ENCODE data around the genes INSYN1 and CLK3.

GRCh38 chr15:72541308-72541857 lies 67.3 kb downstream of the ARIH1 start:
- PRO-cap, 2 experiments = no peak in any of the 2 experiments

- PRO-cap, 2 experiments = no peak in any of the 2 experiments
Measured at GRCh38 chr15:73010716-73011069, 41.6 kb upstream of the NEO1 start.

DNA sequence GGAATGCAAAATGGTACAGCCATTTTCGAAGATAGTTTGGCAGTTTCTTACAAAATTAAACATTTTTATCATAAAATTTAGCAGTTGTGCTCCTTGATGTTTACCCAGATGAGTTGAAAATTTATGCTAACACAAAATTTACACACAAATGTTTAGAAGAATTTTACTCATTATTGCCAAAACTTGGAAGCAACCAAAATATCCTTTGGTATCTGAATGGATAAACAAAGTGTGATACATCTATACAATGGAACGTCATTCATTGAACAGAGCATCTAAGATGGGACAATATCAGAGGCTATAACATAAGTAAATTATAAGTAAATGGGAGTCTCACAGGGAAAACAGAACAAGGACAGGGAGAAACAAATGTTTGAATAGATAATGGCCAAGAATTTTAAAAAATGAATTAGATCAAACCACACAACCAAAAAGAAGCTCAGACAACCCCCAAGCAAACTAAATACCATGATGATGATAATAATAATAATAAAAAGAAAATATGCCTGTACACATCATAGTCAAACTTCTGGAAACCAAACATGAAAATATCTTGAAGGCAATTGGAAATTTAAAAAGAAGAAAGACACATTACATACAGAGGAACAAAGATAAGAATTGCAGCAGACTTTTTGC lies 133.4 kb downstream of the NEO1 start:
- PRO-cap, 2 experiments = no peak in any of the 2 experiments

GRCh38 chr15:73753051-73753603 lies at the start of gene INSYN1:
Gene INSYN1, minus strand, starts transcription at chr15:73753351.
- PRO-cap, 2 experiments = peak in 2 of 2 experiments; most common minus-strand start chr15:73753267 (in 2)

GRCh38 chr15:73809715-73810208 lies 56.6 kb upstream of the INSYN1 start:
- PRO-cap, 2 experiments = no peak in any of the 2 experiments

- PRO-cap, 2 experiments = peak in 2 of 2 experiments; most common minus-strand start chr15:73927940 (in 2)
Measured at GRCh38 chr15:73927475-73928607, 1.6 kb downstream of the LOXL1 start.

- PRO-cap, 2 experiments = no peak in any of the 2 experiments
Measured at GRCh38 chr15:73928800-73929175, 2.5 kb downstream of the LOXL1 start.

- PRO-cap, 2 experiments = no peak in any of the 2 experiments
Measured at GRCh38 chr15:74228753-74229056, 7.4 kb upstream of the CCDC33 start.

DNA sequence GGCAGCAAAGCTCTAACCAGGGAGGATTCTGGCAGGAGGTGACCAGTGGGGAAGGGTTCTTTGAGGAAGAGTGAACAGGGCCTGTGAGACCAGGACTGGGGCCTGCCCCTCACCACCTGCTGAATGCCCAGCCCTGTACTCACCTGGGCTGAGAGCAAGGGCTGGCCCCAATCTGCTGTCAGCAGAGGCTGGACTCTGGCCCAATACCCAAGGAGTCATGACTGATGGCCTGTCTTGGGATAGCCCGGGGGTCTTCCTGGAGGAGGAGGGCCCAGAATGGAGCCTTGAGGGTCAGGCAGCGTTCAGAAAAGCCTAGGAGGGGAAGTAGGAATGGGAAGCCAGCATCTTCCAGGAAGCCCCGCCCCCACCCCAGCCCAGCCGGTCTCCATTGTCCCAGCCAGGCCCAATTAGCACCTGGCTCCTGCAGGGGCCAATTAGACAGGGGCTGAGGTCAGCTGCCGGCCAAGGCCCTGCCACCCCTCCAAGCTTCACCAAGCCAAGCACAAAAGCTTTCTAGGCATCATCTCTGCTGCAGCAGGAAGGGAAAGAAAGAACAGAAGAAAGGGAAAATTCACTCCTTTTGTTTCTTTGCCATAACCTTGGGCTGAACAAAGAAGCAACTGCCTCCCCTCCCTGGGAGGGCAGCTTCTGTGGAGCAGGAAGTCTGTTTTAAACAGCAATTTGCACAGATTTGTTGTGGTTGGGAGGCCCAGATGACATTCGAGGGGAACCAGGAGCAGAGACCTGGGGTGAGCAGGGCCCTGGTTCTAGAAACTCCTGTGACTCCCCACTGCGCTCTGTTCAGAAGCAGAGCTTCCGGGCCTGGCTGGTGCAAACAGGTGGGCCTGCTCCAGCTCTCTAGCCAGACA lies 47.8 kb downstream of the CYP11A1 start:
- PRO-cap, 2 experiments = no peak in any of the 2 experiments

DNA sequence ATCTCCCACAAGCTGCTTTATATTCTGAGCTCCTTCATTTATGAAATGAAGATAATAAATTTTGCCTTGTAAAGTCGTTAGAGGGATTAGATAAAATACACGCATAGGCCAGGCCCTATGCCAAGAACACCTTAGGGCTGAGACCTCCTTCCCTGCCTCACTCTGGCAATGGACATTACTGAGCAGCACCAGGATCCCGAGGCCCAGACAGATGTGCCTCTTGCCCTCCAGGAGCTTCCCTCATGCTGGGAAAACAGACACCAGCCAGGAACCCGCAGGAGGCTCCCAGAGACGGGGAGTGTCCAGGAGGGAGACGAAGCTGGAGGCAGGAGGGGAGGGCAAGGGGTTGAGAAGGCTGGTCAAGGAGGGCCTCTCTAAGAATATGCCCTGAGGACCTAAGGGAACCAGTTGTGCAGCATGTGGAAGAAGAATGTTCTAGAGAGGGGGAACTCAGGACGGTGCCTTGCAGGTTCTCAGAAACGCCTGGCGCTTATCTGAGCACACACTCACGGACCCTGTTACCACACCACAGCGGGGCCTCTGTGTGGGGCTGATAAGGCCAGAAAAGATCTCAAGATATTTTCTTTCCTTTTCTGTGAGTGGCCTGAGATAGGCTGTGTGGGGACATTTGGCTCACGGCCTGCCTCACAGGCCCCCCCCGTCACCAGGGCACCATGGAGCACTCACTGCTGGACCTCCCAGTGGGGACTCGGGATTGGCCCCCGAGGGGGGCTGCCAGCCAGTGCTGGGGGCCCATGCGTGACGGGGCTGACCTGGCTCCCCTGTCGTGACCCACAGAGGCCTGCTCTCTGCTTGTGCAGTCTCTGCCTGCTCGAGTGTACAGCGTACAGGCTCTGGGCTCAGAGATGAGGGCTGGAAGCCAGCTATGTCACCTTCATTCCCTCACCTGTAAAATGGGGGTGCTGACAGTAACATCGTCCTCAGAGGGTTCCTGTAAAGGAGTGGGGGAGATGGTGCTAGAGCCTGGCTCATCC lies 22.0 kb upstream of the CYP11A1 start:
- PRO-cap, 2 experiments = no peak in any of the 2 experiments

GRCh38 chr15:74409772-74410198 lies 24.0 kb downstream of the SEMA7A start:
- PRO-cap, 2 experiments = no peak in any of the 2 experiments

DNA sequence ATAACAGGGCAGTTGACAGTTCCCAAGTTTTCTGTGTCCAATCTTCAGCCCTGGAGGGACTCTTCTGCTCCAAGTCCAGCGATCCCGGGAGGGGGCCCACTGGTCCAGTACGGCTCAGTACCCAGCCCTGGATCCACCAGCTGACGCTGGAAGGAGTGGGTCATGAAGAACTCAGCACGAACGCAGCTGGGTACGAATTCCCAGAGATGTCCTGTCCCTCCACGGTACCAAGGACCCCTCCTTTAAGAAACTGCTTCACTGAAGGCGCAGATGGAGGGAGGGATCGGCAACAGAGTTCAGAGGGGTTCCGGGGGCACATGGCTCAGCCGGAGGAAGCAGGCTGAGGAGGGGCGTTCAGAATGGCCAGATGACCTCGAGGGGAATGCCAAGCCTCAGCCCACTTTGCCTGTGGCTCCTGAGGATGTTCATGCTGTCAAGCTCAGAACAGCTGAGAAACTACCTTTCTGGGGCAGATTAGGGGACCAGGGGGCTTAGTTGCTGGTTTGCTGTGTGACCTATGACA lies 16.4 kb upstream of the CLK3 start:
- PRO-cap, 2 experiments = no peak in any of the 2 experiments

DNA sequence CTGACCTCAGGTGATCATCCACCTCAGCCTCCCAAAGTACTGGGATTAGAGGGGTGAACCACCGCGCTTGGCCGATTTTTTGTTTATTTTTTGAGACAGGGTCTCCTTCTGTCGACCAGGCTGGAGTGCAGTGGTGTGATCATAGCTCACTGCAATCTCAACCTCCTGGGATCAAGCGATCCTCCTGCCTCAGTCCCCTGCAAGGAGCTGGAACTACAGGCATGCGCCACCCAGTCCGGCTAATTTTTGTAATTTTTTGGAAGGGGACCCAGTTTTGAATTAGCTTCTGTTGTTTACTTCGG lies 1.4 kb upstream of the CLK3 start:
- PRO-cap, 2 experiments = no peak in any of the 2 experiments

DNA sequence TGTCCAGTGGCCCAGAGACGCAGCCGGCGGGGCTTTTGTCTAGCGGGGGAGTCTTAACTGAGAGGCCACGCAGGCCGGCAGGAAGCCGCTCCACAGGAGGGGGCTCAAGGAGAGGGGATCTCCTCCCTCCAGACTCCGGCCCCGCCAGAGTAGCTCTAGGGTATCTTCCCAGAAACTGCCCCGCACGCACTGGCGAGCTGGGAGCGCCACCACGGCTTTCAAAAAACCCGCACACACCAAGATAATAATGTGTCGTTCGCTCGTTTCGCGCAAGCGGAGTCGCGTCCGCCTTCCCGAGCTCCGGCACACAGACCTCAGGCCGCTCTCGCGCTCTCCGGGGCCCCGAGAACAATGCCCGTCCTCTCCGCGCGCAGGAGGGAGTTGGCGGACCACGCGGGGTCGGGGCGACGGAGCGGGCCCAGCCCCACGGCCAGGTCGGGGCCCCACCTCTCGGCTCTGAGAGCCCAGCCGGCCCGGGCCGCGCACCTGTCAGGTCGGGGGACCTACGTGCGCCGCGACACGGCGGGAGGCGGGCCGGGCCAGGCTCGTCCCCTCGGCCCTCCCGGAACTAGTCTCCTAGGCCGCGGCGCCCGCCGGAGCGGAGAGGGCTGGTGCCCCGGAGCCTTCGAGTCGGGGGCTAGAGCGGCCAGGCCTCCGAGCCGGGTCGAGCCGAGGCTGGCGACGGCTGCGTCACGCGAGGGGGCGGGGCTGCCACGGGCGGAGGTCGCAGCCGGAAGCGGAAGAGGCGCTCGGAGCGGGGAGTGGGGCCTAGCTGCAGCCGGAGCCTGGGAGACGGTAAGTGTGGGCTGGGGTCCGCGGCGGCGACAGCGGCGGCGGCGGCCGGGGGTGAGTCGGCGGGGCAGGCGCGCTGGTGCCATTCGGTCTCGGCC lies at the start of gene CLK3:
TSS of gene CLK3 (plus strand) at position 733 of the 890 bp plus-strand sequence.
- PRO-cap, 2 experiments = peak in 2 of 2 experiments; most common plus-strand start position 733 of the sequence (in 1); most common minus-strand start position 570 of the sequence (in 2)

GRCh38 chr15:74664285-74664921 lies 31.4 kb downstream of the EDC3 start:
- PRO-cap, 2 experiments = peak in 1 of 2 experiments; most common plus-strand start chr15:74664637 (in 1); most common minus-strand start chr15:74664443 (in 1)

DNA sequence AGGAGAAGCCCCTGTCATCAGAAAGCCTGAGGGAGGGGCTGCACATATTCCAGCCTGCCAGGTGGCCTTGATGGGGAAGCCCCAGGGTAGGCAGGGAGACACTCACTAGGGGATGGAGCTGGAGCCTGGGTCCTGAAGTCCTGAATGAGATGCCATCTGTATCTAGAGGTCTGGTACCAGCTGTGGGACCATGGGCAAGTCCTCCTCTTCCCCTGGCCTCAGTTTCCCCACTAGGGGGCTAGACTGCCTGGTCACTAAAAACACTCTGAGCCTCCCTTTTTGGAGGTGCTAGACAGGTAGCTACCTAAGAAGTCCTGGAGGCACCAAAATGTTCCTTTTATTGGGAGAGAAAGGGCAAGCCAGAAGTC lies 285 bp downstream of the CYP1A1 start:
- PRO-cap, 2 experiments = no peak in any of the 2 experiments

DNA sequence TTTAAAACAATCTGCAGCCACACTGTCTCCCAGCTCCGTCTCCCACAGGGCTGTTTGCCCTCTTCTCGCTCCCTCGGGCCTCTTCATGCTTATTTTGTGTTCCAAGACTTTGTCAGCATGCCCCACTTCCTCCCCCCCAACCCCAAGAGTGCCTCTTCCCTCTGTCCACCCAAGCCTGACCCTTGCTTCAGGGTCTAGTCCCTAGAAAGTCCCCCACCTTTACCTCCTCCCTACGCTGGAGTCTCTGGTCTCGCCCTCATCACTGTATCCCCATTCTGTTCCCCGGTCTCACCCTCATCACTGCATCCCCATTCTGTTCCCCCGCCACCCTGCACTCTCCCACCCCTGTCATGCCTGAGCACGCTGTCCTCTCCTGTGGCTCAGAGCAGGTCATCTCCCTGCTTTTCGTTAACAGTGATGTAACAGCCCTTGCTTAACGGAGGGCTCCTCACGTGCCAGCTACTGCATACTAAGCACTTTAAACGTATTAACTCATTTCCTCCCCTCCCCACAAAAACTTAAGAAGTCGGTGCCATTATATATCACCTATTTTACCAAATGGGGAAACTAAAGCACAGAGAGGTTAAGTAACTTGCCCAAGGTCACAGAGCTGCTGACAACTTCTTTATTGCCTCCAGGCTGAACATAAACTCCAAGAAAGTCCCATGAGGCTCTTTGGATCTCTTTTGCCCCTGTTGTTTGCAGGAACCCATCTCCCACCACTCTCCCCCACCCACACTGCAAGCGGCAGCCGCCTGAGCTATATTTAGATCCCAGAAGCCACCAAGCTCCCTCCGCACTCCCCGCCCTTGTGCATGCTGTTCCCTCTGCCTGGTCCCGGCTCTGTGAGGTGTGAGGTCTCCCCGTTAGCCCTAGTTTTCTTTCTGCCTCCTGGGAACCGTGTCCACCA lies 931 bp upstream of the CSK start:
- PRO-cap, 2 experiments = peak in 1 of 2 experiments; most common minus-strand start position 315 of the sequence (in 1)

GRCh38 chr15:74870860-74871296 lies 2.3 kb downstream of the SCAMP2 start:
- PRO-cap, 2 experiments = peak in 1 of 2 experiments; most common plus-strand start chr15:74871067 (in 1)

- PRO-cap, 2 experiments = peak in 2 of 2 experiments; most common plus-strand start chr15:74956348 (in 1); most common minus-strand start chr15:74956170 (in 1)
Measured at GRCh38 chr15:74955448-74956509, 793 bp downstream of the RPP25 start.

DNA sequence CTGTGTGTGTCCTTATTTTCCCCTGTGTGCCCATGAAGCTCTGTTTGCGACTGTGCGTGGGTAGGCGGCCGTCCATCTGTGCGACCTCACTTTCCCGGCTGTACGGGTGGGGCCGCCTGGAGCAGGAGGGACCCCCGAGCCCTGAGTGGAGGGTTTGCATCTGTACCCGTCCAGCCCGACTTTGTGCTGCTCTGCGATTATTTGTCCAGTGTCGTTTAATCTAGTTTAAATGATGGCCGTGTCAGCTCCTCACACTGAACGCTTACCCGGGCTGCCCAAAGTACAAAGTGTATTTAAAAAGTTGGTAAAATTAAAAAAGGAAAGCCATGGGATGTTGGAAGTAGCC lies 306 bp downstream of the PPCDC start:
- PRO-cap, 2 experiments = no peak in any of the 2 experiments